Cerebellum (tissue), 5 donors: ENCODE measurements around a stretch of chr16.

- PRO-cap, 3 experiments: no peak in any of the 3 experiments
- RAMPAGE, long total RNA: no peak
These were observed 42.7 kb downstream of the ZFPM1 start for GRCh38 chr16:88495589-88496391.

- PRO-cap, 3 experiments: no peak in any of the 3 experiments
- RAMPAGE, long total RNA: no peak
These were observed 55.8 kb upstream of the ZC3H18 start for GRCh38 chr16:88513974-88515275.

DNA sequence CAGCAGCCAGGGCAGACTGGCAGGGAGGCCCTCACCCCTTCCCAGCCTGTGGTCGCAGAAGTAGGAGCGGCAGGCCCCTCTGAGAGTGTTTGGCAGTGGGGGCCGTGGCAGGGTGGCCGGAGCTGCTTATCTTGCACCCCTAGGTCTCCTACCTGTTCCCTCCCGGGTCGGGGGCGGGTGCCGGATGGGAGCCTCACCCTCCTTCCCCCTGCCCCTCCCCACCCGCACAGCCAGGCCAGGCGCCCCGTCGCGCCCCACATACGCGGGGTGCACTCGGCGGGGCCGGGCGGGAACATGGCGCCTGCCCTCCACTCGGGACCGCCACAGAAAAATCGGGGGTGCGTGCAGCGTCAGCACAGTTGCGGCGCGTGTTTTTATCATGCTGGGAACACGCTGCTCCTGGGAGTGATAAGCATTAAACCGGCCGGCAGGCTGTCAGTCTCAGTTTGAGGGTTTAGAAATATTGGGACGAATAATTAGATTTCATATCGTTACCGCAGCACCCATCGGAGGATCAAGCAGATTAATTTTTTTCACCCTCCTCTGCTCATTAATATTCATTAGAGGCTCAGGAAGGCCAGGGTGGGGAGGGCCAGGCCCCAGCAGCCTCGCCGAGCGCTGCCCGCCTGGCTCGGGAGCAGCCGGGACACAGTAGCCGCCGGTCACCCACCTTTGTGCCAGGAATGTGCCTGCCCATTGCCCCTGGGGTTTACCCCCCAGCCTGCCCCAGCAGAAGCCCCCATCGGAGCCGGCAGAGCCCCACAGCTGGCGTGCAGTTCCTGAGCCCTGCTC, 46.4 kb upstream of the ZC3H18 start:
- PRO-cap, 3 experiments: peak in 1 of 3 experiments; most common plus-strand start position 259 of the sequence (in 1); most common minus-strand start position 334 of the sequence (in 1)
- RAMPAGE, long total RNA: no peak

- PRO-cap, 3 experiments: no peak in any of the 3 experiments
- RAMPAGE, long total RNA: no peak
These were observed 41.3 kb upstream of the ZC3H18 start for GRCh38 chr16:88528905-88529364.

DNA sequence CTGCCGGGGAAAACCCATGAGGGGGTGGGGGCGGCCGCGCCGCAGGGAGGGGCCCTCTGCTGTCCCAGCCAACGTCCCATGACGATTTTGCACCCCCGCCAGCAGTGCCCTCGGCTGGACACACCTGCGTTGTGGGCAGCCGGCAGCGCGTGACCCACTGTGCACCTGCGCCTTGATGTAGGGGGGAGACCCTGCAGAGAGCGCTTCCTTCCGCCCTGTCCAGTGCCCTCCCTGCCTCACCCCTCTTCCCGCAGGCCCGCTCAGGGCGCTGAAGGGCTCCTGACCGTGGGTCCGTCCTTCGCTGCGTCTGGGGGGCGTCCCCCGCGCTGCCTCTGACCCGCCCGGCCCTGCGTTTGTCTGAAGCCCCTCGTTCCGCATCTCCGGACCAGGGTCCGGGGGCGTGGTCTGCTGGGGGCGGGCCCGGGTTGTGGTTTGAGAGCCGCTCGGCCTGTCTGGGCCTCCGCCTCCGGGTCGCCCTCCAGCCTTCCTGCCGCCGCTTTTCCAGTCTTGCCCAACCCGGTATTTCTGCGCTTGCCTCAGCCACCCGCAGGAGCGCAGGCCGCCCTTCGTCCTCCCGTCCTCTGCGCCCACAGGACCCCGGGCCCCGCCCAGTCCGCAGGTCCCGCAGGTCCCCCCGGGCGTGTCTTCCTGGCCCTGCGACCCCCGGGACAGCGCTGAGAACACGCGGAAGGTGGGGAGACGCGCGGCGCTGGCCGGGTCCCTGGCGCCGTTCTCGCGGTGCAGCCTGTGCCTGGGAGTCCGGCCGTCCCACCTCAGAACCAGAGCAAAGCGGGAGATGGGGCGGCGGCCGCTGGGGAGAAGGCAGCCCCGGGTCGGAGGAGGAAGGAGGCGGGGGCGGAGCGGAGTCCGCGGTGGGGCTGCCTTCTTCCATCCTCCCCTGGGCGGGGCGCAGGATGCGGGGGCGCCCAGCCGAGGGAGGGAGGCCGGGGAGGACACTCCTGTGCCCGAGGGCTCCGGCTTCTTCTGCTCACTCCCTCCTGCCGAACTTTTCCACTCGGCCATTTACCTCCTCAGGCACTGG, 4.0 kb upstream of the IL17C start:
- PRO-cap, 3 experiments: no peak in any of the 3 experiments
- RAMPAGE, long total RNA: no peak

DNA sequence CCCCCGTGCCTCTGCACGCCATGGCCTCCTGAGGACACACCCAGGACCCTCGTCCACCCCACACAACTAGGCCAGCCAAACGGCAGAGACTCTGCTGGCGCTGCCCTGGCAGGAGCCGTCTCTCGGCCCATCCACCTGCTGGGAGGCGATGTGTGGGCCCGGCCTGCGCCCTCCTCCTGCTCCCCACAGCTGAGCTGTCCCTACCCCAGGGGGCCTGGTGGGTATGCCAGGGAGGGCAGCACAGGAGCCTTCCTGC, 7.1 kb downstream of the RNF166 start:
- PRO-cap, 3 experiments: no peak in any of the 3 experiments
- RAMPAGE, long total RNA: no peak

- PRO-cap, 3 experiments: no peak in any of the 3 experiments
- RAMPAGE, long total RNA: no peak
These were observed 3.8 kb downstream of the RNF166 start for GRCh38 chr16:88702241-88702920.

DNA sequence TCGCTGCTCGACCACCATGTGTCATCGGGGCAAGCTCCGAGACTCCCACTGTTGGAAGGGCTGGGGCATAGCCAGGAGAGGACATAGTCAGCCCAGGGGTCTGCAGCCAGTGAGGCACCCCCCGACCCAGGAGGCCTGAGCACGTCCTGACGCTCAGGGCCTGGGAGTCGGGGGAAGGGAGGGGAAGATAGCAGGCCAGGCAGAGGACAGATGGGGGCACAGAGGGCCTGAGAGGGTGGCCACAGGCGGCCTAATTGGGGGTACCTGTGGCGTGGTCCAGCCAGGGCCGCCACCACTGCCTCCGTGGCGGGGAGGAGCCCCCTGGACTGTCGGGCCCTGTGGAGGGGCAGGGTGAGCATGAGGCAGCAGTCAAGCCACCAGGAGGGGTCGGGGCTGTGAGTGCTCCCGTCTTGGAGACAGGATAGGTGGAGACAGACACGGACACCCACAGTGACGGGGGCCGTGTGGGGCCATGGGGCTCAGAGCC, 18.5 kb downstream of the CTU2 start:
- PRO-cap, 3 experiments: no peak in any of the 3 experiments
- RAMPAGE, long total RNA: no peak

DNA sequence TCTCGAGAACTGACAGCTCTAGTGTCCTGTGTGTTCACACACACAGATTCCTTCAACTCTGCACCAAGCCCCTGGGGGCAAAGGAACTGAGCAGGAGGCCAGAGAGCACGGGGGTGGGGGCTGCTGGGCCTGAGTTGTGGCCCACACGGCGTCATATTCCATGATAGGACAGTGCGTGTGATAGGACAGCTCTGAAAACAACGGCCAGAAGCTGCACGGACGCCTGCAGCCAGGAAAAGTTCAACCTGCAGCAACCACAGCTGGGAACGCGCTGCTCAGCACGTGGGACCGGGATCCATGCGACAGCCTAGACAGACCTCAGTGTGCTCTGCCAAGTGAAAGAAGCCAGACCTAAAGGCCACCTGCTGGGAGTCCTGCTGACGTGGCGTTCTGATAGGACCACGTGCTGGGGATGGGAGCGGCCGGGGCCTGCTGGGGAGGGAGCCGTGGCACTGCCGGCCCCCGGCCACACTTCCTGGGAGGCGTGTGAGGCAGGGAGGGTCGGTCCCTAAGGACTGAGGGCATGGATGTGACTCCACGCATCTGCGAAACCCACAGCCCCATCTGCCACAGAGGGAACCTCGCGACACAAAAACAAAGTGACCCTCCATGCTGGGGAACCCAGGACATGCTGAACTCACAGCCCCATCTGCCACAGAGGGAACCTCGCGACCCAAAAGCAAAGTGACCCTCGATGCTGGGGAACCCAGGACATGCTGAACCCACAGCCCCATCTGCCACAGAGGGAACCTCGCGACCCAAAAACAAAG, 21.7 kb downstream of the CTU2 start:
- PRO-cap, 3 experiments: no peak in any of the 3 experiments
- RAMPAGE, long total RNA: no peak

GRCh38 chr16:88737375-88737900, 31.1 kb downstream of the CTU2 start:
- PRO-cap, 3 experiments: no peak in any of the 3 experiments
- RAMPAGE, long total RNA: no peak

GRCh38 chr16:88761260-88762314, 23.4 kb downstream of the PIEZO1 start:
- PRO-cap, 3 experiments: no peak in any of the 3 experiments
- RAMPAGE, long total RNA: no peak

- PRO-cap, 3 experiments: no peak in any of the 3 experiments
- RAMPAGE, long total RNA: no peak
These were observed 3.3 kb downstream of the APRT start for GRCh38 chr16:88808413-88808880.

DNA sequence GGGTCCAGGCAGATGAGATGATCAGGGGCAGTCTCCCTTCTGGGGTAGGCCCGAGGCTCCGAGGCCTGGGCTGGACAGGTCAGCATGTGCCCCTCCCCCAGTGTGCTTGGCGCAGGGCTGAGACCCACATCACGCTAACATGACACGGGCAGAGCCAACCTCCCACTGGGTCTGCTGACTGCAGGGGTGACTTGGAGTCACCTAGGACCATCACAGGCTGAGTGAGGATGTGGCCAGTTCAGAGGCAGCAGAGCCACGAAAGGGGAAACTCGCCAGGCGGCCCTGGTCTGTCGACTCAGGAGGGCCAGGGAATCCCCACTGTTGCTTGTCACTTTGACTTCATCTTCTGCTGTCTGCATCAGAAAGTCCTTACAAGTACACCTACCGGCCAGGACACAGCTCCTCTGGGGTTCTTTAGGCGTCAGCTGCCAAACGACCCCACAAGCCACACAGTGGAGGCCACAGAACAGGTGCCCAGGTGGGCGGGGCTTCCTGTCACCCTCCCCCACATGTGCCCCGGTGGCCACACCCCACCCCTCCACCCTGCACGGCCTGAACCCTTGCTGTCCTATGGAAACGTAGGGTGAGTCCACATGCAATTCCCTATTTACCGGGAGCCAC, 2.2 kb downstream of the GALNS start:
- PRO-cap, 3 experiments: no peak in any of the 3 experiments
- RAMPAGE, long total RNA: no peak

- PRO-cap, 3 experiments: peak in 1 of 3 experiments; most common minus-strand start chr16:88857748 (in 1)
- RAMPAGE, long total RNA: no peak
These were observed 805 bp downstream of the TRAPPC2L start for GRCh38 chr16:88857638-88858226.

DNA sequence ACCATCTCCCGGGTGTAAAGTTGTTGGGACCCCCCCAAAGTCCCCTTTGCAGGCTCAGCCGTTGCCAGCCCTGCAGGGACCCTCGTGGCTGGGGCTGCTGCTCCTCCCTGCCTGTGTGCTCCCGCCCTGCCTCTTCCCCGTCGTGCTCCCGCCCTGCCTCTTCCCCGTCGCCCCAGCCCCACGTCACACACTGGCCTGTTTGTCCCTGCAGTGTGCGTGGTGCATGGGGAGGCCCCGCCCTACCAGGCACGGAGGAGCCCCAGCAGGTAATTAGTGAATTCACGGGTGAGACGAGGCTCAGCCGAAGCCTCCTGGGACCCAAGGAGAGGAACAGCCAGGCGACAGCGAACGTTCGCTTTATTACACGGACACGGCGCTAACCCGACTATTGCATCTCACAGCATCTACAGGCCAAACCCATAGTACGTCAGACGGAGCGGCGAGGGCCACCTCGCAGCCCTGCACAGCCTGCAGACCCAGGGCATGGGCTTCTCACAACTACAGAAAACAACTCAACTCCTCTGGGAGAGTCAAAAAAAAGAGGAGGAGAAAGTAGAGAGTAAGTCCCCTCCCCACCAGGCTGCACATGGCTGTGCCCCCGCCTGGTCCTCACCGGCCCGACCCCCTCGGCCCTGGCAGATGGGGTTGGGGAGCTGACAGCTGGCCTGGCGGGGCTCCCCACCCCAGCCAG, 4.2 kb upstream of the PABPN1L start:
- PRO-cap, 3 experiments: no peak in any of the 3 experiments
- RAMPAGE, long total RNA: no peak

DNA sequence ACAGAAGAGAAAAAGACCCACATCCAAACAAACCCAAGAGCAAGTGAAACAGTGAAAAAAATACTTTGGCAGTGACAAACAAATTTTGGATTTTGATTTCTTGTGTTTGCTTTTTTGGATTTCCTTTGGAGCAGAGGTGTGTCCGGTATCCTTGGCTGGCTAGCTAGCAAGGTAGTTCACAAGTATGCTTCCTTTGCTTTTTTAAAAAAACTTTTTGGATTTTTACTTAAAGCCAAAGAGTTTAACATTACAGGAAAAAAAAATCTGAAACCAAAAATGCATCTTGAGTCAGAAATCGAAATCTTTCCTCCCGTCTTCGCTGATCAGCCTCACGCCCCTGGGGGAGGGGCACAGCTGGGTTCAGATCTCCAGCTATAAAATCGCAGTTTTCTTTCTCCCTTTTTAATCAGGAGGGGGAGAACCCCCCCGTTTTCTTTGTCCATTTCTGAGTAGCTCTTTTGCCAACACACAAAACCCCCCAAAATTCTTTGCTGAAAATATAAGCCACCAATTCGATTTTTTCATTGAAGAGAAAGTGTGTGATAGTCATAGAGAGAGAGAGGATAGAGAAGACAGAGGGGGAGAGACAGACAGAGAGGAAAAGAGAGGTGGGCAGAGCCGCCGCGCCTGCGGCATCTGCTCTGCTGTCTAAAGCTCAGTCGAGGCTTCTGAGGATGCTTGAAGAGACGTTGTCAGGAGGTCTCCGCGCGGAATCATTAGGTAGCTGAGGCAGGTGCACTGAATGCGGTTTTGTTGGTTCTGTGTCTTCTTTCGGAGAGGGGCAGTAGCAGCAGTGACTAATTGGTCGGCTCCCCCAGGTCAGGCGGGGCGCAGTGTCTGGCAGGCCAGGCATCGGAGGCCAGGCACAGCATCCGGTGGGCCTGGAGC, 9.8 kb upstream of the PABPN1L start:
- PRO-cap, 3 experiments: no peak in any of the 3 experiments
- RAMPAGE, long total RNA: no peak

GRCh38 chr16:88885894-88886326, 19.4 kb upstream of the PABPN1L start:
- PRO-cap, 3 experiments: peak in 1 of 3 experiments; most common minus-strand start chr16:88886011 (in 1)
- RAMPAGE, long total RNA: no peak

DNA sequence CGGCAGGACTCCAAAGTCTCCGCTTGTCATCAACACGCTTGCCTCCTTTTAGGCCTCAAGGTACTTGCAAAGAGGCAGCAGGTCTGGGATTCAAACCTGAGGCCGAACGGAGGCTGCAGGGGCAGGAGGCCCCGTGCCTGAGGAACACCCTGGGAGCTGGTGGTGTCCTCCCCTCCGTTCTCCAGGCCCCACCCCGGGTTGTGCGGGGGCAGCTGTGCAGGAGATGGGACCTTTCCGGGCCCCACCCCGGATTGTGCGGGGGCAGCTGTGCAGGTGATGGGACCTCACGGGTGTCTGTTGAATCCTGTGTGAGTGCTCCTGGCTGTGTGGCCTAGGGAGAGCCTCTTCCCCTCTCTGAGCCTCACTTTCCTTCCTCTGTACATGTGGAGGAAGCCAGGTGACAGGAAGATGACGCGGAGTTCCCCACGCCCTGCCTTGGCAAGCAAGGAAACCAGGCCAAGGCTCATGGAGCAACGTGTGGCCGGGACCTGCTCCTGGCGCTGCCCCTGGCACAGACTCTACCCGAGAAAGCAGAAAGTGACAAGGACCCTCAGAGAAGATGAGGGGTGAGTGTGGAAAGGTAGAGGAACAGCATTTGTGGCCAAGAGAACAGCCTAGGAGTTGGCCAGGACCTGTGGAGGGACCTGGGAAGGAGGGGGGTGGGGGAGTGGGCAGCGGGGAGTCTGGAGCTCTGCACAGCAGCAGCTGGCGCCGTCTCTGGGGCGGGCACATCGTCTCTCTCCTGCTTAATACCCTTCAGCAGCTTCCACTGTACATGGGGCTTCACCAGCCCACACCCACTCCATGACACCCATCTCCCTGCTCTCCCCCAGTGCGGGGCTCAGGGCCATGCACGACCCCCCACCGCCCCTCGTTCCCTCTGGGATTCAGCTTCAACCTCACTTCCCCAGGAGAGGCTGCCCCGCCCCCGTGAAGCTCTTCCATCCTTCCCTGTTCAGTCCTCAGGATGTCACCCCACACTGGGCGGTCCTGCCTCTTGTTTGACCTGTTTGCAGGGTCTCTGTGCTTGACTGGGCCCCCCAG, 38.3 kb upstream of the PABPN1L start:
- PRO-cap, 3 experiments: no peak in any of the 3 experiments
- RAMPAGE, long total RNA: no peak

GRCh38 chr16:89053284-89053905, 40.3 kb upstream of the ACSF3 start:
- PRO-cap, 3 experiments: peak in 1 of 3 experiments; most common plus-strand start chr16:89053761 (in 1); most common minus-strand start chr16:89053592 (in 1)
- RAMPAGE, long total RNA: no peak

DNA sequence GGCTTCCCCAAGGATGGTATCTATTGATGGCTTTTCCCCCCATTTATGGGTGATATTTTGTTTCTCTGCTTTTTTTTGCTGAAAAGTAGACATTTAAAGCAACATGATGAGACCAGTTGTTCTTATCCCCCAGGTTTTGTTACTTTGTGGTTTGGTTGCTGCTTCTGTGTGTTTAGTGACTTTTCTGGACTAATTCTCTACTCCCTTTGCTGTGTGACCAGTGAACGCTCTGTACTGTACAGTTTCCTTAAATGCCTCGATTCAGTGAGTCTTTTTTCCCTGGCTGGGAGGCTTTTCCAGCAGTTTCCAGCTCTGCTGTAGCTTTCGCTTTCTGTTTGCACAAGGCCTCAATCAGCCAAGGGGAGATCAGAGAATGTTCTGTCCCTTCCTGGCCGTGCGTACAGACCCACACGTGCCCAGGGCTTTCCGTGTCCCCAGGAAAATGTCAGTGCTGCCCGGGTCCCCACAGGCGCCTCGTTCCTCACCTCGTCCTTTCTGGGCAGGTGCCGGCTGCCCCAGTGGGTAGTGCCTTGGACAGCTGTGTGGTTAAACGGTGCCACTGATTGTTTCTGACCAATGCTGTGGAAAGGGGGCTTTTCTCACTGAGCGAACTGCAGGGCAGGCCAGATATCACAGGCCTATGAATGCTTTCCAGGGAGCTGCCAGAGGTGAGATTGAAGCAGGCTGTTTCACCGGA, 44.1 kb downstream of the ZNF778 start:
- PRO-cap, 3 experiments: no peak in any of the 3 experiments
- RAMPAGE, long total RNA: no peak